Anterior vena cava (tissue), 1 donor: ENCODE results near the genes ATP5MC2, HOXC9, COPZ1, DCD, OR9K2 and OR10P1.

- PRO-cap = bidirectional peak, plus-strand start at chr12:53676176, minus-strand start at chr12:53676063; bidirectional peak, plus-strand start at chr12:53676435, minus-strand start at chr12:53676323
These were observed at the start of gene ATP5MC2 for GRCh38 chr12:53676030-53676743. Gene ATP5MC2, minus strand, starts transcription at chr12:53676083.

- PRO-cap = no peak
These were observed at the start of gene HOXC9 for GRCh38 chr12:53999921-54000871. Gene HOXC9, plus strand, starts transcription at chr12:54000161.

- PRO-cap = no peak
These were observed 7.2 kb upstream of the HOXC6 start for GRCh38 chr12:54020930-54021588.

- PRO-cap = no peak
These were observed 6.5 kb upstream of the HOXC6 start for GRCh38 chr12:54021589-54022256.

GRCh38 chr12:54158940-54159578, 29.7 kb downstream of the SMUG1 start:
- PRO-cap = no peak

- PRO-cap = no peak
These were observed 13.8 kb downstream of the SMUG1 start for GRCh38 chr12:54174848-54175545.

DNA sequence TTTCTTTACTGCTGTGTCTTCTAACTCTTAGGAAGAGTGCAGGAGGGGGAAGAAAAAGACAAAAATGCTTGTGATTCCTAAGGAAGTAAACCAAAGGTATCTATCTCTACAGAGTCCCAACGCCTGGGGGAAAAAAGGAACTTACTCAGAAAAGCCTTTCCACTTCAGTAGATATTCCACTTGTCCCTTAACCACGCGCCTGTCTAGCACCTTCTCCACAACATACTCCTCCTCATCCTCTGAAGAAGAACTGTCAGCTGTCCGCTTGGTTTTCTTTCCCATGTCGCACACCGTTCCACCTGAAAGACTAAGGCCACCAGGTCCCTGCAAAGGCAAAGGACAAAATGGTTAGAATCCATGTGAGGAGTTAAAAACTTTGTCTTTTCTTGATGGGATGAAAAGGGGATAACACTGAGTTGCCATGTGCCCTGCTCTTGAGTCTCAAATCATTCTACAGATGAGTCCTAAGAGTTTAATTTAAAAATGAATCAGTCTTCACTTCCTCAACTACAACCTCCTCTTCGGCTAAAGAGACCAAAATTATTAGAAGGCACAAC, 22.5 kb downstream of the CBX5 start:
- PRO-cap = no peak

GRCh38 chr12:54325040-54325780, at the start of gene COPZ1:
Gene COPZ1, plus strand, starts transcription at chr12:54325131.
- PRO-cap = unidirectional peak, plus-strand start at chr12:54325191

GRCh38 chr12:54356282-54356871, 7.9 kb downstream of the GPR84 start:
- PRO-cap = no peak

DNA sequence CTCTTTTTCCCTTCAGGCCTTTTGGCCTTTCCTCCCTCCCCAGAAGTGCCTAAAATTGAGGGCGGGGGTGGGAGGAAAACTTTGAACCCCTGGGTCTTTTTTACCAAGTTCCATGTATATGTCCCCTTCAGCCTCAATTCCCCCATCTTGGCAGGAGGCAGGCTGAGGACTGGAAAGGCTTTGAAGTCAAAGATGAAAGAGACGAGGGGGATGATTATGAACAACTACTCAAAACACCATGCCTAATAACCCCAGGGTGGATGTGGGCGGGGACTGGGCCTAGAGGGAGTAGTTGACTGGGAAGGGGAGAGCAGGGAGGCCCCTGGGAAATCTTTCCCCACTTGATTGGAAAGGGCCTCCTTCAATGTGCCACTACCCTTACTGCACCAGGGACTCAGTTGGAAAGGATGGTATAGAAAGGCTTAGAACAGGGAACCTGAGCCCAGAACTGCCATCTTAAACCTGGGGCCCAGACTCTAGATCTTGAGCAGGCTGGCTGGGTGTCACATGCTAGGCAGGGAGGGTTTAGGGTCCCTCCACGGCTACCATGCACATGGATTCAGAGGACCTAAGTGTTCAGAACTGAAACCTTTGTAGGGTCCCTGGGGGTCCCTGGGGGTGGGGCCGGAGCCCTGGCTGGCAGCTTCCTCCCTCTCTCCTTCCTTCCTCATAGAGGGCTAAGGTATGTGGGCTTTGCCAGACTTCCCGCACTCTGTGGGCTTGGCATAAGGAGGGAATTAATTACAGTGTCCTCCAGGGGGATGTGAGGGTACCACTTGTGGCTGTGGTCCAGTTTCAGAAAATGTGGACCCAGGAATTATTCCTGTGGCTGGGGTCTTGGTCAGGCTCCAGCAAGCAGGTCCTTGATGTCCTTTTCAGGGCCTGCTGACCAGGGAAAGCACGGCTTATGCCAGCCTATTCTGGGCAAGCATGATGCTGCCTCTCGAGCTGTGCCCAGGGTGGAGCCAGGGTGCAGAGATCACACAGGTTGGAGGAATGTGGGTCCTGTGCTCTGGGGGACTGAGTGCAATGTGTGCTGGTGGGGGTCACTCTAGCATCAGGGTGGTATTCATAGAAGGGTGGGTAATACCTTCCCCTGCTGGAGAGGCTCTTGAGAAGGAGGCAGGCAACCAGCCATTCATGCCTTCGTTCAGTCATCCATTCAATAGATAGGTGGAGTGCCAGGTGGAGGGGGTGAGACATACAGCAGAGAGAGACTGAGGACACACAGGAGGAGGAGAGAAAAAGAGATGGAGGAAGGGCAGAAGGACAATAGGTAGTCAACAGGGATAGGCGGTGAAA, 4.6 kb upstream of the ZNF385A start:
- PRO-cap = no peak

DNA sequence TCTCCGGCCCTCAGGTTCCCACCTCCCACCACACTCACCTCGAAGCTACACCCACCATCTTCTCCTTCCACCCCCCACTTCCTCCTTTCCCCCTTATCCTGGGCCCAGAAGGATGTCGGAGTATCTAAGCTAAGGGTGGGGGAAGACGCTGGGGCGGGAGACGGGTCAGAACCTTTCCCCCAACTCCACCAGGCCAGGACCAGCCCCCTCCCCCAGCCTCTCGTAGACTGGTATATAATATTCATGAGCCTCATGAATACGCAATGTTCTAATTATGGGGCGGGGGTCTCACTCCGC, 6.1 kb upstream of the ZNF385A start:
- PRO-cap = no peak

- PRO-cap = no peak
These were observed 11.5 kb downstream of the ITGA5 start for GRCh38 chr12:54407396-54408067.

- PRO-cap = bidirectional peak, plus-strand start at chr12:54560589, minus-strand start at chr12:54560473
These were observed 11.0 kb downstream of the PDE1B start for GRCh38 chr12:54560317-54560871.

DNA sequence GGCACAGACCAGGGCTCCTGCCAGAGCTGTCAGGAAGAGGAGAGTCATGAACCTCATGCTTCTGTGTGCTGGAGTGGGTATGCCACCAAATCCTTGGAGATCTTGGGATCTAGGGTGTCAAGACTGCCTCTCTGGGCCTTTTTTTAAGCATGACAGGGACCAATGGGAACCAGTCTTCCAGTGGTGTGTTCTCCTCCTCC, at the start of gene DCD:
DCD (minus strand) TSS at position 119 of the 200 bp plus-strand sequence.
- PRO-cap = no peak

DNA sequence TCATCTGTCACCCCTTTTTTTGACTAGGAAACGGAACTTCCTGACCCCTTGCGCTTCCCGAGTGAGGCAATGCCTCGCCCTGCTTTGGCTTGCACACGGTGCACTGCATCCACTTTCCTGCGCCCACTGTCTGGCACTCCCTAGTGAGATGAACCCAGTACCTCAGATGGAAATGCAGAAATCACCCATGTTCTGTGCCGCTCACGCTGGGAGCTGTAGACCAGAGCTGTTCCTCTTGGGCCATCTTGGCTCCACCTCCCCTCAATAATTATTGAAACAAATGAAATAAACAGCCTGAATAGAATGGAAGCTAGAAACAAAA, 34.4 kb downstream of the MUCL1 start:
- PRO-cap = no peak

- PRO-cap = no peak
These were observed at the start of gene OR9K2 for GRCh38 chr12:55126175-55126587. Gene OR9K2, plus strand, starts transcription at chr12:55126406.

- PRO-cap = no peak
These were observed 11.6 kb downstream of the OR6C65 start for GRCh38 chr12:55411961-55412245.

GRCh38 chr12:55484234-55484755, 7.9 kb upstream of the OR6C68 start:
- PRO-cap = no peak

DNA sequence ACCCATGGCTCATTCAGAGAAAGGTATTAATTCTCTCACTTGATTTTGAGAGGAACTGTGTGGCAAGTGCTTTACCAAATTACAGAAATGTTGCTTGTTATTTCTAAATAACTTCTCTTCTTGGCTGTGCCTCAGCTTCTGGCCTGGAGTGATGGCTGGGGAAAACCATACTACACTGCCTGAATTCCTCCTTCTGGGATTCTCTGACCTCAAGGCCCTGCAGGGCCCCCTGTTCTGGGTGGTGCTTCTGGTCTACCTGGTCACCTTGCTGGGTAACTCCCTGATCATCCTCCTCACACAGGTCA, at the start of gene OR10P1:
OR10P1 (plus strand) TSS at position 152 of the 305 bp plus-strand sequence.
- PRO-cap = no peak

- PRO-cap = no peak
These were observed 10.9 kb downstream of the ITGA7 start for GRCh38 chr12:55696664-55697383.